Temporal lobe (tissue), 2 donors: ENCODE measurements around the genes SIK3 and CEP164.

- RAMPAGE, long total RNA, result no peak
Observed at GRCh38 chr11:116825311-116825945, 2.3 kb upstream of the APOA4 start.

GRCh38 chr11:116835692-116836847, 1.4 kb downstream of the APOA1 start:
- RAMPAGE, long total RNA, result no peak

DNA sequence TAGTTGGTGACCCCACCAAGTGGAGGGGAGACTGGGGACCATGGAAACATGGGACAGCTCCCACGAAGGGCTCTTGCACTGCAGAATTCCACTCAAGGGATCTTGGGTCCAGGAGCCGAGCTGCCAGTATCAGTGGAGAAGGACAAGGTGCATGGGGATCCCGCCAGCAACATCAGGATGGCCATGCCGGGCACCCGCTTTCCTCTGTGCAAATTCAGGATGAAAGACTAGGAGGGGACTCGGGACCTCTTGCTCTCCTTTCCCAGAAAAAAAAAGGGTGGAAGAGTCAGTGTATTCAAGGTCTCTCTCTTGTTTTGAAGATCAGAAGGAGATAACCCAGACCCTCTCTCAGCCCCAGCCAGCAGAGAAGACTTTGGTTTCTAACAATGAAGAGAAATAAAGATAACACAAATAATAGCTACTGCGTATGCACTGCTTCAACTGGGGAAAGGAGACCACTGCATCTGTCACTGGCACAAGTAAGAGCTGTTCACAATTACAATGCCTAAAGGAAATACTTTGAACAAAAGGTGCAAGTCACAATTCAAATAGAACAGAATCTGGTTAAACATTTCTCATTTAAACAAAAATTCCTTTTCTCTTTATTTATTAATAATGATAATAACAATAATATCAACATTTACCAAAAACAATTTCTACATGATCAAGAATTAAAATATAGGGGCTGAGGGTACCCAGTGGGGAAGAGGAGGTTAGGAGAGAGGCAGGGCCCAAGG, 6.5 kb upstream of the APOA1 start:
- RAMPAGE, long total RNA, result no peak

GRCh38 chr11:116852060-116853117, 15.0 kb upstream of the APOA1 start:
- RAMPAGE, long total RNA, result no peak

GRCh38 chr11:117069363-117069929, 28.8 kb downstream of the SIK3 start:
- RAMPAGE, long total RNA, result no peak

DNA sequence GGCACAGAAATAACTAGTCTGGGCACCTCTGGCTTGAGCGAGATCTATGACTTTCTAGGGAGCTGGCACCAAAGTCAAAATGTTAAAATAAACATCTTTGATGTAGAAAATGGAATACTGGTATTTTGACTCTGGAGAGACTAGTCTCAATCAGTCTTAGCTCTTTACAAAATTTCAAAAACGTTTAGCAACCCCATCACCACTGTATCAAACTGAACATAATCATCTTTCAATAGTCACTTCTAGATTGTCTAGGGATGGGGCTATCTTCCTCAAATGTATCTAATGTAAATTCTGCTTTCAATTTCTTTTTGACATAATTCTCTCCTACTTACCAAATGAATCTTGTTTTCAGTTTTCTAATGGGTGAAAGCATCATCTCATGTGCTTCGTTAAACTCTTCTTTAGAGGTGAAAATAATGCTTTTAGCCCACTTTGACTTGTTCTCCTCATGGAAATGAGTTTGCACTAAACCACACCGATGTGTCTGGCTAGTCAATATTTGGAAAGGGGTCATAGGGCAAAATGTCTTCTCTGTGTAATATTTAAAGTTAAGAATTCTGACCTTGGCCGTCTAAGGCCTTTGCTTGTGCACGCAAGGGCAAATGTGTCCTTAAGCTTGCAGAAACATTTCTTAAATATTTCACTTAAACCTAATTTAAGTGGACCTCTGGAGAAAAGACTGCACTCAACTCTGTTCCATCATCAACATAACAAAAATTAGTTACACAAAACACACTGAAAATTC, 5.2 kb downstream of the SIK3 start:
- RAMPAGE, long total RNA, result no peak

GRCh38 chr11:117096346-117097064, 1.7 kb downstream of the SIK3 start:
- RAMPAGE, long total RNA, result no peak

DNA sequence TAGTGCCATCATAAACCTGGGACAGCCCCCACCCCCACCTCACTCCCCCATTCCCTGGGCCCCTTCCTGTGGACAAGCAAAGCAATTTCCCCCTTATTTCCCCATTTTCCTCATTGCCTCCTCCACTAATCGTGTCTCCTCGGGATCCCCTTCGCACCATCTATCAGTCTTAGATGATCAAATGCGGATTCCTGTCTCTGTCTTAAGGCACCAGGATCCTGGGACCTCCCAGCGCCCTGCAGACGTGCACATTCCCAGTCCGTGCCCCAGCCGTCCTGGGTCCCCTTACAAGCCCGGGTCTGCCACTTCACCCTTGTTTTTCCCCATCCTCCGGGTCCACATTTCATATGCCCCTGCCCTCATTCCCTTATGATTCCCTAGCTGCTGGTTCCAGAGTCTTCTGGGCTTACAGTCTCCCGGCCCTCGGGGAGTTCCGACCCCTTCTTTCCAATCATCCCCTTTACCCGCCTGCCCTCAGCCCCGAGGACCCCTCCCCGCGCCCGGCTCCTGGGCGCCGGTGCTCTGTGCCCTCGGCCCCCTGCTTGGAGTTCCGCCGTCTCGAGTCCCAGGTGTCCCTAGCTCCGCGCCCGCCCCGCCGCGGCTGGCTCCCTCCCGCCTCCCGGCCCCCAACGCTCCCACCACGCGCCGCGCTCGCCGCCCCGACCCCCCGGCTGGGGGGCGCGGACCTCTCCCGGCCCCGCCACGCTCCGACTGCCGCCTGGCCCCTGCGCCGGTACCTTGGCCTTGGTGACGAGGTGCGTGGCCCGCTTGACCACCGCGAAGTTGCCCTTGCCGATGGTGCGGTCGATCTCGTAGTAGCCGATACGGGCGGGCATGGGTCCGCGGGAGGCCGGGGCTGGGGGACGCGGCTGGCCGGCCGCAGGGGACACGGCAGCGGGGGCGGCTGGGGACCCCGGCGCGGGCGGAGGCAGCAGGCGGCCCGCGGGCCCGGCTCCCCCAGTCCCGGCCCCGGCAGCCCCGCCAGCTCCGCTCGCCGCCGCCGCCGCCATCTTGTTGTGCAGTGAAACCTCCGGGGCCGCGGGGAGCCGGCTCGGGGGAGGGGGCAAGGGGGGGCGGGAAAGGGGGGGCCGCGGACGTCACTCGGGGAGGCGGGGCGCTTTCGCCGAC, at the start of gene SIK3:
Gene SIK3, minus strand, starts transcription at position 1,023 of the 1,128 bp plus-strand sequence.
- RAMPAGE, long total RNA, result no peak

- RAMPAGE, long total RNA, result no peak
Observed at GRCh38 chr11:117179057-117179996, 784 bp downstream of the SIDT2 start.

- RAMPAGE, long total RNA, result no peak
Observed at GRCh38 chr11:117217709-117218619, 13.9 kb downstream of the PCSK7 start.

- RAMPAGE, long total RNA, result no peak
Observed at GRCh38 chr11:117220495-117220973, 11.3 kb downstream of the PCSK7 start.

DNA sequence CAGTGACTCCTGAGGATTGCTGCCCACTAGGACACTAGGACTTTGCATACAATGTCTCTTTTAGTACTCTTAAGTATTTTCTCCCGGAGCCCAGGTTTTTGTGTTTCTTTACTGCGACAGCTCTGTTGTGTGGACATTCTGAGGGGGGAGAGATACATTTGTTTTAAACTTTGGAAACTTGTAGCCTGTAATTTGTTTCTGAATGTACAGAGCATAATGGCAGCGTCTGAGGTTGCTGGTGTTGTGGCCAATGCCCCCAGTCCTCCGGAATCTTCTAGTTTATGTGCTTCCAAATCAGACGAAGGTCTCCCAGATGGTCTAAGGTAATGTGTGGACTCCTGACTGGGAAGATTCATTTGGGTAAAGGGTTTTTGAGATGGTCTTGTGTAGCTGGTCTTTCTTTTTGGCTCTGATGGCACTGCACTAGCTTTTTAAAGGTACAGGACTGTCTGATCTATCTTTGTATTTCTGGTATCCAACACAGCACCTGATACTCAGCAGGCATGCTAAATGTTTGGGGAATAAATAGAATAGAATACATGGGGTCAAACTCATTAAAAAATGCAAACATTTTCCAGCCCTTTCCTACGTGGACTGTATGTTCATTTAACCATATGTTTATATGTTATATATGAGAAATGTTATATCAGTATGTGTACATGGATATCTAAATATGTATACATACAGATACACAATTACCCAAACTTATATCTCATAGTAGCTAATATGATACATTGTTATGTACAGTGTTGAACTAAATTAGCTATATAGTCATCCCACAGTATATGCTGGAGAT, 1.8 kb downstream of the RNF214 start:
- RAMPAGE, long total RNA, result no peak

DNA sequence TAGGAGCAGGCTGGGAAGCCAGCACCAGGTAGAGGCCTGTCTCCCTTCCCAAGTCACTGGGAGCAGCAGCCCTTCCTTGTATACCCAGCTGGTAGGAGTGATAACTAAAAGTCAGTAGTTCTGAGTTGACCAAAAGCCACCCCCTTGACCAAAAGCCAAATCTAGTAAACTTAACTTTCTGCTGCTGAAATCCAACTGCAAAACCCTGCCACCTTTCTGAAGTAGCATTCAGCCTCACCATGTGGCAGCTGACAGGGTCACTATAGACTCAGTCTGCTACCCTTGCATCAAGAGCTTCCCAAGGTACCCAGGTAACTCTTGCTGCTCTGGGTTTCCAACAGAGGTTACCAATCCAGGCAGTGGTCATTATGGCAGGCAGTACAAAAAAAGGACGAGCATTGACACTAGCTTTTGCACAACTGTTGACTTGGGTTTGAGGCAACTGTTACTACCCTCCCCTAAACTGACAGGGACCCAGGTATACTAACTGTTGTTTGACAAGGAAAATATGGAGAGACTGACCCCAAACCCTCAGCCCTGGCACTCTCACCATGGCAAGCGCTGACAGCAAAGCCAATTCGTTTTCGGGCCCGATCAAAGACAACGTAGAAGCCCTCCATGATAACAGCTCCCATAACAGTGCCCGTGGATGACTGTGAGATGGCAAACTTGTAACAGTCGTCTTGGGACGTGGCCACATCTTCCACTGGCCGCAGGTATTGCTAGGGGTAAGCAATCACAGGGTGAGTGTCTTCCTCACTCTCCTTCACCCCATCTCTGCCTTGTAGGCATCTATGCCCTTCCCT, 25.9 kb downstream of the BACE1 start:
- RAMPAGE, long total RNA, result no peak

DNA sequence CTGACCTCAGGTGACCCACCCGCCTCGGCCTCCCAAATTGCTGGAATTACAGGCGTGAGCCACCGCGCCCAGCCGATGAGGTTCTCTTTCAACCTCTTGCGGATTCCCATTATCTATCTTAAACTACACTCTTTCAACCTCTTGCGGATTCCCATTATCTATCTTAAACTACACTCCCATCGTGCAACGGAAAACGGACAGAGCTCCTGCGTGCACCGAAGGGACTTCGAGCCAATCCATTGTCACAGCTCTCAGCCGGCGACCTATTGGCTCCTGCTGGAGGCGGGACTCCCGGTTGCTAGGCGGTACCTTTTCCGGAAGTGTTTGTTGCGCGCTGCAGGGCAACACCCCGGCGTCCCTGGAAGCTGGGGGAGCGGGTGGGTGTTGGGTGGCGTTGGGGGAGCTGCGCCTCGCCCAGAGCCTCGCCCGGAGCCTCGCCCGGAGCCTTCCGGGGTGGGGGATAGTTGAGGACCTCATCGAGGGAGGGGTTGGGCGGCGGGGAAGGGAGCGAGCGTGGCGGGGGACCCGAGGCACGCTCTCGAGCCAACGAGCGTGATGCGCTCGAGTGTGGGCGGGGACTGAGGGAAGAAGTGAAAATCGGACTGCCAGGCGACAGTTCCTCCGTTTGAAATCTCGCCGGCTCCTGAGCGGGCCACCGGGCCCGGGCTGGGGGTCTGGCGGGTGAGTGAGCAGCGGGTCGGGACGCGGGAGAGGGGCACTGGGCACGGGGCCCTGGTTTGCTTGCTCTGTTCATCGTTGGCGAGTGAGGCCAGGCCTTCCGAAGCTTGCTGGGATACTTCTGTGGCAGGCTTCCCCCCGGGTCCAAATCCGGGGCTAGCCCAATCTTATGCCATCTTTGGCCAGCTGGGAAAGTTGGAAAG, at the start of gene CEP164:
Gene CEP164, plus strand, starts transcription at position 327 of the 881 bp plus-strand sequence.
- RAMPAGE, long total RNA, result no peak

DNA sequence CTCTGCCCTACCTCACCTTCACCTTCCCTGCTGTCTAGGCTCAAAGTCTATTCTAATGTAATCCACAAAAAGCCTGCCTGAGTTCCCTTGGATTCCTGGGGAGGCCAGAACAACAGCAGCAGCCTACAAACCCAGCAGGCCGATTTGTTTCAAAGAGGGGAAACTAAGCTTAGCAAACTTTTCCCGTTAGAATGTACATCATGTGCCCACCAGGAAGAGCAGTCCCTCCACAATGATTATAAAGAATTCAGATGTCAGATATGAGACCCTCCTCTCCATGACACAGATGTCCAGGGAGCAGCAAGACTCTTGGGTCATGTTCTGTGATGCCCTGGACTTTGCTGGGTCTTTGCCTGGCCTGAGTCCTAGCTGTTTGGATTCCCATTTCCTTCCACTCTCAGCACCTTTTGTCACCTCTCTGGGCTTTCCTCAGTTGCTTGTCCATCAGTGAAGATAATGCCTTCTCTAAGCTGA, 117.4 kb downstream of the DSCAML1 start:
- RAMPAGE, long total RNA, result no peak

DNA sequence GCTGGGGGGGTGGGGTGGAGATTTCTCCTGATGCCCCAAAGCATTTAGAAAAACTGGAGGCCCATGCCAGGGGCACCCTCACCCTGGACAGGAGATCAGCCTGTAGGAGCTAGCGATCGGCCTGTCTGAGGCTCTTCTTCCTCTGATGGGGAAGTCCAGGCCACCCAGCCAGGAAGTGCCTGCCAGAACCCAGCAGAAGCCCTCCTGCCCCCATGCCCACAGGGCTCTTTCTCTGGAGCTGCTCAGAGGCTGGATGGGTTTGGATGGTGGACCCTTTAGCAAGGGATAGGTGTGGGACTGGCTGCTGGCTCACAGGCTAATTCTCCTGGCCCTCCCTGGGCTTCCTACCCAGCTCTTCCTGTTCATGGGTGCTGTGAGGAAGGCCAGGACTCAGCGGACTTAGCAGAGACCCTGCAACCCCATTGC, 7.7 kb downstream of the FXYD2 start:
- RAMPAGE, long total RNA, result no peak

DNA sequence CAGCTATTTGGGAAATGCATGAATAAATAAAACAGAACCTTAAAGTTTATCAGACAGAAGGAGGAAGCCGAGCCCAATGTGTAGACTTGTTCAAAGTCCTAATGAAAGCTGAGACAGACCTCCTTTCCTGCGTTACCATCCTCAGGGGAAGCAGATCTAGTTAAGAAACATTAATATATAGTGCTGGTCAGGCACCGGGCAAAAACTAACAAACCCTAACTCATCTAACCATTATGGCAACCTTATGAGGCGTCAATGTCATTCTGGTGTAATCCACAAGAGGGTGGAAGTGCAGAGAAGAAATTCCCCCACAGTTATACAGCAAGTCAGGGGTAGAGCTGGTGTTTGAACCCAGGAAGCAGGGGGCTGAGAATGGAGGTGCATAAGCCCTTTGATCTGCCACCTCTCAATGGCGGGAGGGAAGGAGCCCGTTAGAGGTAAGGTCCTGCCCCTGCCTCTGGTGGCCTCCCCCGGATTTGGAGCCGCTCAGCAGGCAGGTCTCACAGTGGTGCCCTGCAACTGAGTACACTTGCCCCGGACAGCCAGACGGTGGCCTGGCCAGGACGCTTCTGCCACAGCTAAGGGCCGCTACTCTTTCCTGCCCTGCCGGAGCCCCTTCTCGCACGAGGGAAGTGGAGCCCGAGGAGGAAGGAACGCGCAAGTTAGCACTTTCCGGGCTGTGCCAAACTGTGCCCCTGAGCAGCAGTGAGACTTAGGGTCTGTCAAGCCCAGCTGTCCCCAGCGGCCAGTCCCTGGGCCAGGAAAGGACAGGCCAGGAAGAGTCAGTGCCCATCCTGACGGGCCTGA, 1.2 kb downstream of the FXYD2 start:
- RAMPAGE, long total RNA, result no peak

DNA sequence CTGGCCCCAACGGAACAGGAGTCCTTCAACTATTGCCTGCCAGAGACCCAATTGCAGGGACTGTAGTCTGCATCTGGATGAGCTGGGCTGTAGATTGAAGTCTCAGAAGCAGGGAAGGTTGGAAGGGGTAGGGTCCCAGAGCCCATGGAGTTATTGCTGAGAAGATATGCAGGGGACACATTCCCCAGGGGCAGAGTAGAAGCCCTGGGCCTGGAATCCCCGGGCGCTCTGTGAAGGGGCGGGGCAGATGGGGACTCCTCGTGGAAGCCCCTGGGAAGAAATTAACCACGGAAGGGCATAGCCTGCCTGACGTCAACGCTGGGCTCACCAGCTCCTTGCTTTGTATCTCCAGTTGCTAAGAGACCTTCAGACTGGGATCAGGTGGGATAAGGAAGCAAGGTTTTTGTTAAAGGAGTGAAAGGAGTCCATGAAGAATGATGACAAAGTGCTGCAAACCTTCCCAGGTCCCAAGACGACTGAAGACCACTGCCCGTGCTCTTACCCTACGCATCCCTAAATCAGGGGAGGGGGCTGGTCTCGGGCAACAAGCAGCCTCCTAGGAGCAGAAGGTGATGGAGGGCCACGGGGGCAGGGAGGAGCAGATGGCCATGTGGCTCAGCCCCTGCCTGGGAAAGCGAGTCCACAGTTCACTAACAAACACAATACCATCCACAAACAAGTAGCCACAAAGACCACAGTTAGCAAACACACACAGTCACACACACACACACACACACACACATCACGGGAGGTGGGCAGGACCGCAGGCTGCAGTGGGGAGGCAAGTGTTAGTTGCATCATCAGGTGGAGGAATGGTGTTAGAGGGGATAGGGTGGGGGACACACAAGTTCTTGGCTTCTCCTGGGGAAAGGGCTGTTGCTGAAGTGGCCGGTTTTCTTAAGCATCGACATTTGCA, 13.0 kb upstream of the FXYD2 start:
- RAMPAGE, long total RNA, result no peak

- RAMPAGE, long total RNA, result no peak
Observed at GRCh38 chr11:117869074-117869420, 7.4 kb downstream of the FXYD6 start.

- RAMPAGE, long total RNA, result no peak
Observed at GRCh38 chr11:117875326-117876291, 849 bp downstream of the FXYD6 start.